Measurements from ENCODE around the genes PIK3C2B, NFASC and KLHDC8A.

GRCh38 chr1:204405910-204406394 is 5.7 kb downstream of the PPP1R15B start:
- PRO-cap = no peak

DNA sequence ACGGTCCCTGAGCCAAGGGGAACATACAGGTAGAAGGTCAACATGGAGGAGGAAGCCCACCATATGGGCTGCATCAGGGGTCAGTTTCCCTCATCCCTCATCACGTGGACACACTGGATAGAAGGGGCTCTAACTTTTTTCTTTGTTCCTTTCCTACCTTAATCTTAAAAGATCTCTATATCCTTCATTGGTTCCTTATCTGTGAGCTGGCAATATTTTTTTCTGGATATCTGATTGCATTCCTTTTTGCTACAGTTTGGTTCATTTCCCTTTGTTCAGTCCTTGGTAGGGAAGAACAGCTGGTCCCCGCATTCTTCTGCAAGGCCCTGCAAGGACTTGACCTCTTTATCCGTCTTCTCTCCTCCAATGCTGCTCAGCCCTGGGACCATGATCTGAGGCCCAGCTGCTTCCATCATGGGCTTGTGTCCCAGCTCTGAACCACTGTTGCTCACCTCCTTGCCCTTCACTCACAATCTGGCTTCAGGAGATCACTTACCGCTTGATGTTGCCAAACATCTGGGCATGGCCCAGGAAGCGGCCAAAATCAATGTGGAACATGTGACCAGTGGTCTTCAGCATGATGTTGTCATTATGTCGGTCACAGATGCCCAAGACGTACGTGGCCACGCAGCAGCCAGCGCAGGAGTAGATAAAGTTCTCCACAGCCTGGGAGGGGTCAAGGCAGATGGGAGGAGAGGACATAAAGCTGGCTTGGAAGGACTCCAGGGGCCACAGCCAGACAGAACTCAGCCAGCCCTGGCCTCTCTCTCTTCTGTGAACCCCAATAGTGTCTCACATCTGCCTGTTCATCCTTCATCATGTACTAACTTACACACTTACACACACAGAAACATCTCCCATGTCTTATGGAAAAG is 22.6 kb upstream of the PPP1R15B start:
- PRO-cap = no peak

- PRO-cap = no peak
Measured at GRCh38 chr1:204441342-204442159, 29.9 kb upstream of the PPP1R15B start.

- PRO-cap = no peak
Measured at GRCh38 chr1:204442724-204443639, 31.4 kb upstream of the PPP1R15B start.

DNA sequence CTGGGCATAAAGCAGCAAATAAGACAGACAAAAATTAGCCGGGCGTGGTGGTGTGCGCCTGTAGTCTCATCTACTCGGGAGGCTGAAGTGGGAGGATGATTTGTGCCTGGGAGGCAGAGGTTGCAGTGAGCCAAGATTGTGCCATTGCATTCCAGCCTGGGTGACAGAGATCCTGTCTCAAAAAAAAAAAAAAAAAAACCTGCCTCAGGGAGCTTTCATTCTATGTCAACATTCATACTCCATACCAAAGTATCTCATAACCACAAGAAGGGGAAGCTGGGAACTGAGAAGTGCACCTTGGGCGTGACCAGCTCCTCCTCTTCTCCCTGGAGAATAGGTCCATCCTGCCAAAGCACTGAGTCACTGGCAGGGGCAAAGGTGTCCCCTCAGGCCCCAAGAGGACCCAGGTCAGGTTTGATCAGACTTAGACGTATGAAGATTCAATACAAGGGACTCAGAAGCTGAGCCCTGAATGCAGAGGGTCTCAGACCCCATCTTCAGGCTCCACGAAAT is 36.9 kb upstream of the PPP1R15B start:
- PRO-cap = no peak

GRCh38 chr1:204493461-204493579 is 1.3 kb downstream of the PIK3C2B start:
- PRO-cap = no peak

- PRO-cap = bidirectional peak, plus-strand start at chr1:204494929, minus-strand start at chr1:204494724
Measured at GRCh38 chr1:204493989-204494899, at the start of gene PIK3C2B. PIK3C2B (minus strand) TSS chr1:204494805.

- PRO-cap = no peak
Measured at GRCh38 chr1:204495161-204495771, 661 bp upstream of the PIK3C2B start.

GRCh38 chr1:204506977-204507385 is 9.2 kb upstream of the MDM4 start:
- PRO-cap = bidirectional peak, plus-strand start at chr1:204507191, minus-strand start at chr1:204507108

GRCh38 chr1:204828433-204829046 is at the start of gene NFASC:
NFASC (plus strand) TSS chr1:204828652.
- PRO-cap = no peak

DNA sequence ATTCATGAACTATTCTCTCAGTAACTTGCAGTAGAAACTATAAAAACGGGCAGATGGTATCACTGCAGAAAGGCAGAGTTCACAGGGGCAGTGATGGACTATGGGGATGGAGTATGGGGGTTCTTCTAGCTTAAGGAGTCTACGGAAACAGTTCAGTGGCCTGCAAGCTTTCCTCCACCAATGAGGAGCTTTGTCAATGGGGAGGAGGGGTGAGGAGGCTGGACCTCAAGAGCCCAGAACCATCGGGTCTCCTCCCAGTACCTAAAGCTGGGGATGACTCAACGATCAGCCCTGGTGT is 11.6 kb downstream of the TMEM81 start:
- PRO-cap = no peak

DNA sequence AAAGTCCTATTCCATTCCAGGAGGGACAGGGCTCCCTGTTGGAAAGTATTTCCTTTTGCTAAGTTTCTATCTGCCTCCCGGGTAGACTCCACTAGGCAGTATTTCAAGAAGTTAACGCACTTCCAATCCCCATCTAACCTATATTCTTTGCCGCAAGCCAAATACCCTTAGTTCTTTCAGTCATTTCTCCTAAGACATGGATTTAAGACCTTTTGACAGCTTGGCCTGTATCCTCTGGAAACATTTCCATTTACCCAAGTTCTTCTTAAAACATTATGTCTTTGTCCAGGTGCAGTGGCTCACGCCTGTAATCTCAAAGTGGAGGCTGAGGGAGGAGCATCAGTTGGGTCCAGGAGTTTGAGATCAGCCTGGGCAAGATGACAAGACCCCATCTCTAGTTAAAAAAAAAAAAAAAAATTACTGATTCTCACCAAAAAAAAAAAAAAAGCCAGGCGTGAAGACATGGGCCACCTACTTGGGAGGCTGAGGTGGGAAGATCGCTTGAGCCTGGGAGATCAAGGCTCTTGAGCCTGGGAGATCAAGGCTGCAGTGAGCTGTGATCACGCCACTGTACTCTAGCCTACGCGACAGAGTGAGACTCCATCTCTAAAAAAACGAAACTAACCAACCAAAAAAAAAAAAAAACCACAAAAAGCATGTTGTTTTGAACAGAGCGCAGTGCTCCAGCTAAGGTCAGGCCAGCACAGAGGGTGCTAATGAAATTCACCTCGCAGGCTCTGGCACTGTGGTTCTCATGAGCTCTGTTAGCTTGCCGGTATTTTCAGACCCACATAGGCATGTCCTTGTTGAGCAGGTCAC is 36.1 kb downstream of the NUAK2 start:
- PRO-cap = no peak

GRCh38 chr1:205294032-205295245 is 27.1 kb downstream of the NUAK2 start:
- PRO-cap = no peak

DNA sequence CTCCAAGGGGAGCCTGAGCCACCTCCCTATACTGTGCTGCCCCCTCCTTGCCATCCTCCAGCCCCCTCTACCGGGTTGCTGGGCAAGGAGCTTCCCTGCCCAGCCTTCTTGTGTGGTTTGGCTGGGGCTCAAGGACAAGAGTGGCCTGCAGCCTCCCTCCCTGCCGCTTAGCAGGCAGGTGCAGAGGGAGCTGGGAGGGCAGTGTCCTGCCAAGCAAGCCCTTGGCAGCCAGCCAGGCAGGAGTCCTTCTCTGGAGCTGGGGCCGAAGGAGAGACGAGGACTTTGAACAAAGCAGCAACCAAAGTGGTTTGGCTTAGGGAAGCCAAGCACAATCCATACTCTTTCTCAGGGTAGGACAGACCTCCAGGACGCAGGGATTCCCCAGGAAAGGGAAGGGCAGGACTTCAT is 4.0 kb downstream of the NUAK2 start:
- PRO-cap = no peak

- PRO-cap = no peak
Measured at GRCh38 chr1:205356404-205357480, at the start of gene KLHDC8A. KLHDC8A (minus strand) TSS chr1:205356922.

GRCh38 chr1:205365793-205366654 is 9.3 kb upstream of the KLHDC8A start:
- PRO-cap = no peak

- PRO-cap = no peak
Measured at GRCh38 chr1:205612322-205613028, 19.3 kb downstream of the ELK4 start.

- PRO-cap = unidirectional peak, plus-strand start at chr1:205631186; bidirectional peak, plus-strand start at chr1:205631596, minus-strand start at chr1:205631467
Measured at GRCh38 chr1:205630968-205631942, 556 bp downstream of the ELK4 start.

DNA sequence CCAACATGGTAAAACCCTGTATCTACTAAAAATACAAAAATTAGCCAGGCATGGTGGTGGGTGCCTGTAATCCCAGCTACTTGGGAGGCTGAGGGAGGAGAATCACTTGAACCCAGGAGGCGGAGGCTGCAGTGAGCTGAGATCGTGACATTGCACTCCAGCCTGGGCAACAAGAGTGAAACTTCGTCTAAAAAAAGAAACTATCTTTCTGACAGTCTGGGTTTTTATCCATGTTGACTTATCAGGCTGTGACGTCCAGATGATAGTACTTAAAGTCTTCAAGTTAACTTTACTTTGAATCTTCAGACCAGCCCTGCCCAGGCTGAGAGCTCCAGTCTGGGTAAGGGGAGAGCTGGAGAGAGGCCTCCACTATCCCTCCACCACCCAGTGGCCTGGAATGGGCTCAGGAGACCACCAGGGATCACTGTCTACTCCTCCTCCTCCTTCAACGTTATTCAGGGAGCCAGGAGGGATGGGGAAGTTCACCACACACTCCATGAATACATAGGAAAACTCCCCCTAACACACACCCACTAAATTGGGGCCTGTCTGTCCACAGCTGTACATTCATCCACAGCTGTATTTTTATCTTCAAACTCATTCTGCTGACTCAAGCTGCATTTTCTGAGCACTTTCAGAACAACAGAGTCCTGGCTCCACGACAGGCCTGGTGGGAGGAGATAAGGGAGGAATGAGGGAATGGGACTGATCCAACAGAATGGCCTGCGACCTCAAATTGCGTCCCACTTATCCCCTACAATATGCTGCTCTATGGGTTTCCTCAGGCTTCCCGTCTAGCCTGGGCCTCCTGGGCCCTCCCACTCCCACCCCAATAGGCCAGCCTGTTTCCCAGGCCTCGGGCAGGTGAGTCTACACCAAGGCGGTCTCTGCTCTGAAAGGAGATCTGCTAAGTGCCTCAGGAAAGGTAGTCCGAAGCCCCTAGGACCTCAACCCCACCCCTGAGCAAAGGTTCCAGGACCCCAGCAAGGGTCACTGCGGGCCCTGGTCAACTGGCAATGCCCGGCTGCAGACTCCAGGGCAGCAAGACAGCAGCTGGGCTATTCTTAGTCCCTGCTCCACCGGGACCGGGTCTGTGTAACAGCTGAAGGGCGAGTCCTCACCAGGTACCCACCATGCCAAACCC is 1.8 kb downstream of the SLC45A3 start:
- PRO-cap = no peak

- PRO-cap = no peak
Measured at GRCh38 chr1:205743600-205744446, 6.2 kb downstream of the NUCKS1 start.